ENCODE data around the genes EXOG and MYRIP.

DNA sequence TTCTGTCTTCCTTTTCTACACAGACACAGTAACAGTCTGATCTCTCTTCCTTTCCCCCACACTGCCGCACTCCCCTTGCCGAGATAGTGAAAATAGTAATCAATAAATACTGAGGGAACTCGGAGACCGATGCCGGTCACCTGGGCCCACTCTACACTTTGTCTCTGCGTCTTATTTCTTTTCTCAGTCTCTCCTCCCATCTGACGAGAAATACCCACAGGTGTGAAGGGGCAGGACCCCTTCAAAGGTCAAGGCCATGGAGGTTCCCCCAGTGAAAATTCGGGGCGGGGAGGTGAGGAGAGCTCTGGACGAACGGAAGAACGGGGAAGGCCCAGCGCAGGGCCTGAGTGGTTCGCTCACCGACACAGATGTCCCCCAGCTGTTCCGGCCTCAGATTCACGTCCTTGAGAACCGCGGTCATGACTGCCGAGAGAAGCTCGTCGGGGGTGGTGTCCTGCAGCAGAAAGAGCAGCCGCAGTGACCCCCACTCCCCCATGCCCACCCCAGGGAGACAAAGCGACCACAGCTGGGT lies 629 bp downstream of the ACAA1 start:
- RRBS = no CpG with 5 or more reads among the region's 24 CpGs

GRCh38 chr3:38151356-38152334 lies 13.2 kb downstream of the MYD88 start:
- RRBS = no CpG with 5 or more reads among the region's 3 CpGs

DNA sequence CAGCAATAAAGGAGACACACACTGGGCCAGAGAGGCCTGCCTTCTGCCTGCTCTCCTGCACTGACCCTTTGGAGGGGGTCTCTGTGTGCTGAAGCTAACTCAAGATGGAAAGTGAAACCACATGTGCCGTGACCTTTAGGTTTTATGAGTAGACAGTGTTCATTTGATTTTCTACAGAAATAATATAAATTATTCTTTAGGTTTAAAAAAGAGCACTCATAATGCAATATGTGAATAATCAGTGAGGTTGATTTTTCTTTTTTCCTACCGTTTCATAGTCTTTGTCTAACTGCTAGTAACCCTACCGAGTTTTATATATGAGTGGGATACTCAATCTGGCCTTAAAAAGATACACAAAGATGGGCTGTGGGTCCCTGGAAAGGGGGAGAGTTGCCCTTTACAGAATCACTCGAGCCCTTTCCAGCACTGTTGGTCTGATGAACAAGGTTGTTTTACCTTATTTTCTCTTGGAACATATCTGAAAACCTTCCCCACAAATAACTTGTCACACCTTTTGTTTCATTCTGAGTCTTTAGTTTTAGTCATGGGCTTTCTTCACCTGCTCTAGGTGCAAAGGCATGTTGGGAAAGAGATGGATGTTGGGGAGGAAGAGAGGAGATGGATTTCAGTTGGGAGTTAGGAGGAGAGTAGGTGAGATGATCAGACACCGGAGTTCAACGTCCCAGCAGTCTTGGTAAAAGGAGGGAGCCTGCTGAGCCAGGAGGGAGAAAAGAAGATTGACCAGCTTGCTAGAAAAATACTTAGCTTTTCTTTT lies 11.6 kb upstream of the SLC22A13 start:
- RRBS = no CpG with 5 or more reads among the region's 6 CpGs

DNA sequence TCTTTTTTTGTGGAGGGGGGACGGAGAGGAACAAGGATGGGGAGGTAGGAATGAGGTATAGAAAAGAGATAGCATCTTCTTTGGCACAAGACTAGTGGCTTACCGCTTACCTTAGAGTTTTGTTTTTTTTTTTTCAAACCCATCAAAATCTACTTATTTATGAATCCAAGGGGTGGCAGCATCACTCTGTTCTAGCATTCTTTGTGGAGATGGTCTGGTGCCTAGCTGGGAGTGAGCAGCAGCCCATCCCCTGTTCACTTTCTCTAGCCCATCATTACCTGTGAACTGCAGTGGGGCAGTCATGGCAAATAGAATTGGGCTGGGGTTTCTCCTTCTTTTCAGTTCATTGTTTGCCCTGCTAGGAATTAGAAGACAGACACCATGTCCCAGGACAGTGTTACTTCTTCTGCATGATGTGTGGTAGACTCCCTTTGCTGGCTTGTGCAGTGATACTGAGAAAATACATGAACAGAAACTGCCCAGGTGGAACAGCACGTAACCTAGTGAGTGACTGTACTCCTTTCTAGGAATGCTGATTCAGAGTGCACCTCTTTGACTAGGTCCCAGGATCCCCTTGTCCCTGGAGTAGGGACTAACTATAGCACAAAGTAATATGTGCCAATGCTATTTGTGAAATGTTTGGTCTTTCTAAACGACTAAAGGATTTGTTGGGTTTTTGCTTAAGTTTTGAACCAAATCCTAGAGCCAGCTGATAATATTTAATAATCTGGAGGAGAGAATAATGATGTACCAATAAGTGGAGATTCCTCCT lies 10.8 kb upstream of the SLC22A13 start:
- RRBS = no CpG with 5 or more reads among the region's 4 CpGs

DNA sequence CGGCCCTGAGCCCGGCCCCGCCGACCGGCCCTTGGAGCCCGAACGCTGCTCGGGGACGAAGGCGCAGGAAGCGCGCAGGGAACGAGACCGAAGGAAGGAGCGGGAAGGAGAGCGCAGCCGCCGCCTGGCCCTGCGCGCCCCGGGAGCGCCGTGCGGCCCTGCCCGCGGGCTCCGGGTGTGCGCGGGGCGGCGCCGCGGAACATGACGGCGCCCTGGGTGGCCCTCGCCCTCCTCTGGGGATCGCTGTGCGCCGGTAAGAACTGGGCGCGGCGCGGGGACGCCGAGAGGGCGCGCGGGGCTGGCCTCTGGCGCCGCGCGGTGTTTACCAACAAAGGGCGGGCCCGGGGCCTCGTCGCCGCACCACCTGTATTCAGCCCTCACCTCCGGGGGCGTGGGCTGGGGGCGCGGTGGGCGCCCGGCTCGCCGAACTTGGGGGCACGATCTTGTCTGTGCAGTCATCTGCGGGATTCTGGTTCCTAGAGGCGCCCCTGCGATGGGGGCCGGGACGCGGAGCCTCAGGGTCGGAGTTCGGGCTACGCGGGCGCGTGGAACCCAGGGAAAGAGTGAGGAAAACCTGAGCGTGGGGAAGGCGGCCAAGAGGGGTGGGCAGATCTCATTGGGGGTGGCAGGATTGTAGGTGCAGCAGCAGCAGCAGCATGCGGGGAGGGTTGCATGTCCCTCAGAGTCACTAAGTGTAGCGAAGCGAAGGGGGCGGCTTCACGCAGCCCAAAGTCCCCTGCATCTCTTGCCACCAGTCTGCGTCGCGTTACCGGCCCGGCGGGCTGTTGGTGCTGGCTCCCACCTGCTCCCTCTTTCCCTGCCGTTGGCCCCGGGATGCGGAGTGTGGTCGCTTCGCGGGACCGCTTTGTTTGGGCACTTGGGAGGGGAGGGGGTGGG lies 680 bp downstream of the ACVR2B start:
- RRBS = 2% methylated on average over 46 of the region's 98 CpGs

DNA sequence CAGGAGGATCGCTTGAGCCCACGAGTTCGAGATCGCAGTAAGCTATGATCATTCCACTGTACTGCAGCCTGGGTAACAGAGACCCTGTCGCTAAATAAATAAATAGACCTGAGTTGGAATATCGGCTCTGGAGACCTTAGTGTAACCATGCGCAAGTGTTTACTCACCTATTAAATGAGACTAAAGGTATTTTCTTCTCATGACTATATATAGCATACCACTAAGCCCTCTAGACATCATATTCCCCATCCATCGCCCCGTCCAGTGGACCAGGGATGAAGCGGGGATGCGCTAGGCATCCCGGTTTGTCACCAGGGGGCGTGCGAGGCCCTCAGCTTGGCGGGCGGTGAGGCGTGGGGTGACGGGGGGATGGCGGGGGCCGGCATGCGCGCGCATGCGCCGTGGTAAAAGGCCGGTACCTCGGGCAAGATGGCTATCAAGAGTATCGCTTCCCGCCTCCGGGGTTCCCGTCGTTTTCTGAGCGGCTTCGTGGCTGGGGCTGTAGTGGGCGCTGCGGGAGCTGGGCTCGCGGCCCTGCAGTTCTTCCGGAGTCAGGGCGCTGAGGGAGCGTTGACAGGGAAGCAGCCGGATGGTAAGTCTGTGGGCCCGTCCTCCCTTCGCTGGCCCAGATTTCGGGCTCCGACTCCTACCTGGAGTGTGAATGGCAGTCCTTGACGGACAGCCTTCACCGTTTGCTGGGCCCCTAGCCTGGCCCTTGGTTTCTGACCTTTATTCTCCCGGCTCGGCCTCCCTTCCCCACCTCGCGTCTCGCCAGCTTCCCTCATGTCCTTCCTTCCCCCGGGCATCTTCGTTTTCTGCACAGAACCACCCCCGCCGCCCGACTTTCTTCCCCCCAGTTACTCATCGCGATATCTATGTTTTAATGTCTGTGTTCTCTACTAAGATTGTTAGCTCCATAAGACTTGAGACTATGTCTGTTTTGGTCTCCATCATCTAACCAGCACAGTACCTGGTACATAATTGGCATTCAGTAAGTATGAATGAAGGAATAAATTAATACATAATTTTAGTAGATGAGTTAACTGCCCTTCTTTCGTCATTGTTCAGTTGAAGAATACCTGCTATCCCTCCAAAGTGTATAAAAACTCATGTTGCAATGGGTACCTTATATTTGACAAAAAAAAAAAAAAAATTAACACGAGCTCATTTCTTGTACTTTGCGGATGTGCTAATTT lies at the start of gene EXOG:
TSS of gene EXOG (plus strand) at position 402 of the 1,196 bp plus-strand sequence.
- RRBS = 2% methylated on average over 26 of the region's 63 CpGs

- RRBS = no CpG with 5 or more reads among the region's 8 CpGs
These were observed 33.3 kb downstream of the SCN5A start for GRCh38 chr3:38615871-38616864.

DNA sequence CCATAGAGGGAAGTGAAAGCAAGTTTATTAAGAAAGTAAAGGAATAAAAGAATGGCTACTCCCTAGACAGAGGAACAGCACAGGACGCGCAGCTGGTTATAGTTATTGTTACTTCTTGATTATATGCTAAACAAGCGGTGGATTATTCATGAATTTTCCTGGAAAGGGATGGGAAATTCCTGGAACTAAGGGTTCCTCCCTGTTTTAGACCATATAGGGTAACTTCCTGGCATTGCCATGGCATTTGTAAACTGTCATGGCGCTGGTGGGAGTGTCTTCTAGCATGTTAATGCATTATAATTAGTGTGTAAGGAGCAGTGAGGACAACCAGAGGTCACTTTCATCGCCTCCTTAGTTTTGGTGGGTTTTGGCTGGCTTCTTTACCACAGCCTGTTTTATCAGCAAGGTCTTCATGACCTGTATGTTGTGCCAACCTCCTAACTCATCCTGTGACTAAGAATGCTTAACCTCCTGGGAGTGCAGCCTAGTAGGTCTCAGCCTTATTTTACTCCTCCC lies 26.3 kb downstream of the SCN11A start:
- RRBS = no CpG with 5 or more reads among the region's 5 CpGs

DNA sequence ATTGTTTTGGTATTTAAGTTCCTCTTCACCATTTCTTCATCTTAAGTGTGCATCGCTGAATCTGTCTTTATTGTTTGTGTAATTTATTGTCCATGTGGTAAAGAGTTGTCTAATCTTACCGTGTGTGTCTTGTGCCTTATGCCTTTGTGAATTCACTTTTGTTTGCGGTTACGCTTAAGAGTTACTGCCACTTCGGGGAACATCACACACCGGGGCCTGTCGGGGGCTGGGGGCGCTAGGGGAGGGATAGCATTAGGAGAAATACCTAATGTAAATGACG lies 773 bp downstream of the WDR48 start:
- RRBS = no CpG with 5 or more reads among the region's 9 CpGs

- RRBS = no CpG with 5 or more reads among the region's 11 CpGs
These were observed 24.6 kb downstream of the GORASP1 start for GRCh38 chr3:39082408-39083595.

DNA sequence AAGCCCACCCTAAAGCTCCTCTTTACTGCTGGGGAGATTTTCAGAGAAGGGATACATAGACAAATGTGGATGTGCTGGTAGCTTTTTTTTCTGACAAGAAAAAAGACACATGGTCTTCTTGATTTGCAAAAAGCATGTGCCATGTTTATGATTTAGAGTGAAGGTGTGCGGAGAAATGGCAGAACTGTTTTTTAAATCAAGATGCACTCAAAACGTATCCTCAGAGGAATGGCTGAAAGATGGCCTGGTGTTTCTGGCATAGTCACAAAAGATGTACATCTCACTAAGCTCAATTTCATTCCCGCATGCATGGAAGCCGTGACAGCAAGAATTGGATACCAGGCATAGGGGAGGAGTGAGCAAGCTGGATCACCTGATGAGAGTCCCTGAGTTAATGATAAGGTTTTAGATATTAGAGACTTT lies 13.2 kb downstream of the GORASP1 start:
- RRBS = no CpG with 5 or more reads among the region's 4 CpGs

DNA sequence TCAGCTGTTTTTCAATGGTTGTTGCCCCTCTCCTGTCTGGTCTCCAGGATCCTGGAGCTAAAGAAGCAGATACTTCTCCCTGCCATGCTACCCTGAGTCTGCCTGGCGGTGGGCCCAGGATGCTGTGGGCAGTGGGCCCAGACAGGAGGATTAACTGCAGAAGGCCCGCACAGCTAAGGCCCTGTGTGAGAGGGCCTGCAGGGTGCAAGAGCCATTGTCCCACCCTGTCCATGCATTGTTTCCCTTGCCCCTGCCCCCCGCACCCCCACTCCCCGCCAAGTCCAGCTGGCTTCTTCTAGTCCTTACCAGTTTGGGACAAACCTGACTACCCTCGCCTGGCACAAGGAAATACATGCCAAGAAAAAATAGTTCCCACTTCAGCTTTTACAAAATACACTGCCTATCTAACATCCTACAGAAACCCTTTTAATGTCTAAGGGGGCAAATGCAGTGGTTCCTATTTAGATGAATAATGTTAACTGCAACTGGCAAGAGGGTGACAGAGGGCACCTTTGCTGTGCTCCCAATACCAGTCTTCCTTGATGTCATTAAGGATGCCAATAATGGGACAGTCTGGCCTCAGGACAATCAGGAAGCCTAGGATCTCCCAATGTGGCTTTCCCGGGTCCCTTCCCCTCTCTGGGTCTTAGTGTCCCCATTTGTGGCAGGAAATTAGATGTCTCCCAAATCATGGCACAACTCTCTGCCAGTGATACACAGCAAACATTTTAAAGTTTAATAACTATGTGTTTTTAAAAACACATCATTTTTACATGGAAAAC lies 14.1 kb downstream of the CSRNP1 start:
- RRBS = no CpG with 5 or more reads among the region's 6 CpGs

- RRBS = no CpG with 5 or more reads among the region's 3 CpGs
These were observed 12.7 kb downstream of the CSRNP1 start for GRCh38 chr3:39140495-39141276.

DNA sequence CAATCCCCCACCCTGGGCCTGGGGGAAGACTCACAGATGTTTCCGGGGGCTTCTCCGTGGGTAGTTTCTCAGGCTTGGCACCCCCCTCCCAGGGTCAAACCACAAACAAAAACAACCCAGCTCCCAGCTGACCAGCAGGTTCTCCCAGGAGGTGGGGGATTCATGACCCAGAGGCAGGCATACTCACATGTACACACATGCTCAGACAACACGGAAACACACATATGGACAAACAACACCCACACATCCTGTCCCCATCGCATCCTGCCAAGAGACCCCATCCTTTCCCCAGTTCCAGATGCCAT lies 5.3 kb downstream of the CSRNP1 start:
- RRBS = no CpG with 5 or more reads among the region's 4 CpGs

GRCh38 chr3:39186003-39186518 lies 6.3 kb downstream of the XIRP1 start:
- RRBS = no CpG with 5 or more reads among the region's 9 CpGs

DNA sequence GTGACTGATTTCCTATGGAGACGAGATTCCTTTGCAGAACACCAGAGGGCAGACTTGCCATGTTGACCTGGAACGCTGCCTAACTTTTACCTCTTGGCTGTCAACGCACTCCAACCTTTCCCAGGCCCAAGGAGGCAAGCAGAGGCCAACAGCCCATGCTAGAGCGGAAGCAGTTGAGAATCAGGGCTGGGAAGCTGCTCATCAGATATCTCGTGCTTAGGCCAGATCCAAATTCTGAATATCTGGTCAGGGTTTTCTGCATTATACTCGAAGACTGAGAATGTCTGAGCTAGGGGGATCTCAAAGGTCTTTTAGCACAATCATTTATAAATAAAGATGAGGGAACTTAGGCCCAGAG lies 2.5 kb downstream of the XIRP1 start:
- RRBS = no CpG with 5 or more reads among the region's 6 CpGs

- RRBS = 4% methylated on average over 41 of the region's 134 CpGs
These were observed at the start of gene MYRIP for GRCh38 chr3:39808987-39810263. Gene MYRIP (plus strand): TSS chr3:39809609.

- RRBS = no CpG with 5 or more reads among the region's 8 CpGs
These were observed 234.7 kb downstream of the MYRIP start for GRCh38 chr3:40044067-40044556.

DNA sequence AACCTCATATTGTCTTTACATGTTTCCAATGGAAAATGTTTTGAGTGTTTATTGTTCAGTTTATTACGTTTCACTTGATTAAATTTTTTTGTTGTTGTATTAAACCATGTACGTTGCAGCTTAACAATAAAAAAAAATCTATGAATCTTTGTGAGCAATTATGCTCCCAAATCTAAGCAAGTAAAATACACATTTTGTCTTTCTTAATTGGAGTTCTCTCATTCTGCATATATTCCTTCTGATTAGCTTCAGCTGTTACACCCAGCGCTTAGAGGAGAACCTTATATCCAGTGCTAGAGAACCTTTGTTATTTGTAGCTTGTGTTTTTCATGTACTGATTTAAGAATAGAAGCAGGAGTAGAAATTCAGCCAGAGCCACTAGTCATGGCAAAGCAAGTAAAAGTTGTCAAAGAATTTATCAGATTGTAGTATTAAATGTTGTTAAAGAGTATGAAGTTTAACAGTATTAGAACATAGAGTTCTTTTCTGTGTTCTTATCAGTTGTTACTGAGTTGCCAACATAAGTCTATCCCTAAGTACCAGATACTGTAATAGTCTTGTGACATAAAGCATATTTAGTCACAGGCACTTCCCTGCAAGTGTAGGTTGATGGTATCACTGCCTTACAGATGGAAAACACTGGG lies 2.8 kb downstream of the EIF1B start:
- RRBS = no CpG with 5 or more reads among the region's 3 CpGs

DNA sequence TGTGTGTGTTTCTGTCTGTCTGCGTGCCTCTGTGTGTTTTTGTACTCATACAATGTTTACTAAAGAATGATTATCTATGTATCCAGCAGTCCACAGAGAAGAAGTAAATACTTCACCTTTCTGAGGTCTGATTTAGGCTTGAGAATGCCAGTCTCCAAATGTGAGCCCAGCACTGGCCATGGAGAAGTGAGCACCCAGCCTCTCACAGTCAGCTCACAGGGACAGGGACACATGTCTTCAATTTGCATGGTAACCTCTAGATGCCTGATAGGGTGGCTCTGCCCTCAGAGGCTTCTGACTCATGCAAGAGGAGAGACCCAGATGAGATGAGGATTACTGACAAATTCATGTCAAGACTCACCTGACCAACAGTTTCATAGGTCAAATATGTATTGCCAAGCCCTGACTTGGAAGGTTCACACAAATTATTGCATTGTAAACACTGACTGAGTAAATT lies 31.0 kb downstream of the ENTPD3 start:
- RRBS = no CpG with 5 or more reads among the region's 1 CpG

Data from AG04449 (cell line).